ENCODE results near the genes MSN, EDA2R and YIPF6.

DNA sequence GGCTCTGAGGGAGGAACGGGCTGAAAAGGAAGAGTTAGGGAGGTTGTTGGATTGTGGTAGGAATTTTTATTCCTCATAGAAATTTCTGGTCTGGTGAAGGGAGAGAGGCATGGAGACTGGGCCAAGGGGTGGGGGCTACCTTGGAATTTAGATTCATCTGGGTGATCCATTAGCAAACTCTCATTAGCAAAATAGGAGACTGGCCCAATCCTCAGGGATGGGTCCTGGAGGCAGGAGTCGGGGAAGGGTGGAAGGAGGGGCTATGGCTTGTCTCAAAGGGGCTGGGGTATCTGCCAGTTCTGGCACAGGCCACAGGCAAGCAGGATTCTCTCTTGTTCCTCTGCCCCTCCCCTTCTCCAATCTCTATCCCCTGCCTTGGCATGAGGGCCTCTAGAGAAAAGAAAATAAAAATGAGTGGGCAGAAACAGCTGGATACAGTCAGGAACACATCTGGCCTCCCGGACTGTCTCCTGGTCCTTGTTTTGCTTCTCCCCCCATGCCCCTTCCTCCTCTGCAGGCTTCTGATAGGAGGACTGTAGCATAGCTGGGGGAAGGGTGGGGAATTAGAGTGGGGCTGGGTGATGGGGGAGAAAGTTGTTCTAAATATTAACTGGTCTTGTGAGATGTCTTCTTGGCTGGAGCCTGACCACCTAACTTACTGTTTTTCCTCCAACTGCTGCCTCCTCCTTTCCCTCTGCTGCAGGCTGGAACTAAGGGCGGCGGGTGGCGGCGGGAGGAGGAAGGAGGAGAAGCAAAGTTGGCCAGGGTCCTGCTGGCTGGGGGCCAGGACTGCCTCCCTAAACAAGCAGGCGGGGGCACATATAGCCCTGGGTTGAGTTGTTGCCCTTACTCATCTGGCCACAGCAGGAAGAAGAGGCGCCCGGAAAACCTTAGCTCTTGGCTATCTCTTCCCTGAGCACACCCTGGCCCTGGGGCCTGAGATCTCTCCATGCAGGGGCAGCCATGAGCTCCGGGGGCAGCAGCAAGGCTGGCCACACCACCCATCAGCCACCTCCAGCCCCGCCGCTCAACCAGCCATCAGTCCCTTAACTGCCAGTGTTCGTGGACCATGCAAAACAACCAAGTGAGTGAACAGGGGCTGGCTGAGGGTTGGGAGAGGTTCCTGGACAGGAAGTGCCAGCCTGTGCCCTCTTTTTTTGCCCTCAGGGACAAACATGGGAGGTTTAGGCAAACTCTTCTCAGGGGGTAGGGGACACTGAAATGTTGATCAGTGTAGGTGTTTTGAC, 53.4 kb upstream of the LAS1L start:
- PRO-cap, result no peak

DNA sequence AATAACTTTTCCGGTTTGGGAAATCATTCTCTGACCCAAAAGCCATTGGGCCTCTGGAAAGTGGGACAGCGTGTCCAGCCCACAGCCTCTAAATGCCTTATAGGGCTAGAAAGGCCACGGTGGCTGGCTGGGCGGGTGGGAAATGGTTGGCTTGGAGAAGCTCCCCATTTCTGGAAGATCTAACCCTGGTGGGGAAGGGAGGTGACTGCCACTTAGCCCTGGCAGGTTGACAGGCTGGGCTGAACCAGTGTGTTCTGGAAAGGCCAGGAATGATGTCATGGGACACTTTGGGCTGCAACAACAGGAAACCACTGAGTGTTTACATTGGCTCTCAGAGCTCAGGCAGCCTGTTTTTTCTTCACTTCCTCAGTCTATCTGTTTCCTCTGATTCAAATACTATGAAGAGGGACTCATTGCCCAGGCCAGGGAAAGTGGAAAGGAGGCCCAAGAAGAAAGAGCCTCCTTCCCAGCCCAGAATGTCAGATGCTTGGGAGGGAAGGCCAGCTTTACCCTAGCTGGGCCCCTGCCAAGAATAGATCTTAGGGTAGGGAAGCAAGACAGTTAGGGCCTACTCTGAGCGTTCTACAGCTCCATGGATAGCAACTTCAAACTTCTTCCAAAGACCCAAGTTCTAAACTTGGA, 65.9 kb upstream of the MSN start:
- PRO-cap, result bidirectional peak, plus-strand start at position 429 of the sequence, minus-strand start at position 203 of the sequence

- PRO-cap, result no peak
Measured at GRCh38 chrX:65643016-65643959, 24.2 kb upstream of the MSN start.

GRCh38 chrX:65667259-65668188, at the start of gene MSN:
Gene MSN, plus strand, starts transcription at chrX:65667654.
- PRO-cap, result bidirectional peak, plus-strand start at chrX:65667654, minus-strand start at chrX:65667511

GRCh38 chrX:65742249-65742651, 74.8 kb downstream of the MSN start:
- PRO-cap, result no peak

DNA sequence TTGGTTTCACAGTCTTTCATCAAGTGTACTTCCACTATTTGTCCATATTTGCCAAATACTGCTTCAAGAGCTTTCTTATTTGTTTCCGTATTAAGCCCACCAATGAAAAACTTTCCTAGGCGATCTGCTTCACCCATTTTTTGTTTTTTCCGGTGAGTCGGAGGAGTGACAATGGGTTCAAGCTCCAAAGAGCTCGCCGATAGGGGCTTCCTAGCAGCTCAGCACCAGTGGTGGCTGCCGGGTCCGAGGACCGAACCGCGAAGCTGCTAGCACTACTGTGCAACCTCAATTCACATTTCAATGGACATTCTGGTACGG, 82.9 kb downstream of the VSIG4 start:
- PRO-cap, result no peak

GRCh38 chrX:66021215-66021942, 18.5 kb downstream of the VSIG4 start:
- PRO-cap, result no peak

DNA sequence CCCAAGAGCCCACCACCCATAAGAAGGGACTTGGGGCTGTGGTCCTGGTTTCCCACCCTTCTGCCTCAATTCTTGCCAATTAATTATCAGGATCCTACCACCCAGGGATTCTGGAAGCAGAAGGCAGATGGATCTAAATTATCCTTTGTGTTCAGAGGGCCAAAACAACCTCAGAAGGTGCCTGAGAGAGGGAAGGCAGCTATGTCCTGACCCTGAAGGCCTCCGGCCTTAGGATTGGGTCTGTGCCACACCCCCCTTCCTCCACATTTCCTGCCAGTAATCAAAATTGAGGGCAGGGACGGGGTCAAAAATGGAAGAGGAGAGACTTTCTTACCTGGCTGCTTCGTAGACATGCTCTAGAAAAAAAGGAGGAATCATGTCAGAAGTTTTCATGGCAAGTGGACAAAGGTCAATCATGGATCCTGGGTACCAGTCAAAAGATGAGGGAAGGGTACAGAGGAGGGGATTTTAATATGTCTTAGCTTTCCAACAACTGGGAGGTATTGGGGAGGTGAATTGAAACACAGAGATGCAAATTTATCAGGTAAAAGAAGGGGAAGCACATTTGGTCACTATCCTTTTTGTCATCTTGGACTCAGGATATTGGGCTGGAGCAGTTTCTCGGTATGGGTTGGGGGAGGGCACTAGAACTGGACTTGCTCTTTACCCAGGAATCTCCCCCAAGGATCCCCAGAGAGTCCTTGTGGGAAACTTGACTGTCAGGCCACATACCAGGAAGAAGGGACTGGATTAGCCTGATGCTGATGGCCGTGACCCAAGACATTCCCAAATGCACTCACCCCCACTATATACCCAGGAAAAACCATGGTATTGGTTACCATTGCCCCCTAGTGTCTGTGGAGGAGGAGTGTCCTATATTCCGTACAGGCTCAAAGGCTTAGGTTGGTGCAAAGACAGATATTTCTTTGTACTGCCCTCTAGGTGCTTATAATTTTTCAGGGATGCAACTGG, 17.1 kb downstream of the VSIG4 start:
- PRO-cap, result no peak

- PRO-cap, result no peak
Measured at GRCh38 chrX:66258025-66258602, 94.1 kb downstream of the HEPH start.

GRCh38 chrX:66638924-66639558, at the start of gene EDA2R:
Gene EDA2R, minus strand, starts transcription at chrX:66639078.
- PRO-cap, result no peak

DNA sequence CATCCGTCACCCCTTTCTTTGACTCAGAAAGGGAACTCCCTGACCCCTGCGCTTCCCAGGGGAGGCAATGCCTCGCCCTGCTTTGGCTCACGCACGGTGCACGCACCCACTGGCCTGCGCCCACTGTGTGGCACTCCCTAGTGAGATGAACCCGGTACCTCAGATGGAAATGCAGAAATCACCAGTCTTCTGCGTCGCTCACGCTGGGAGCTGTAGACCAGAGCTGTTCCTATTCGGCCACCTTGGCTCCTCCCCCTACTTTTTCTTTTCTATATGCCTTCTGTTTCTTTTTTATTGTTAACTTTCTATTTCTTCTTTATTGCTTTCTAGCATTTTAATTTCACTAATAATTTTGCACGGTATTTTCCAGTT, 291.7 kb upstream of the EDA2R start:
- PRO-cap, result no peak

DNA sequence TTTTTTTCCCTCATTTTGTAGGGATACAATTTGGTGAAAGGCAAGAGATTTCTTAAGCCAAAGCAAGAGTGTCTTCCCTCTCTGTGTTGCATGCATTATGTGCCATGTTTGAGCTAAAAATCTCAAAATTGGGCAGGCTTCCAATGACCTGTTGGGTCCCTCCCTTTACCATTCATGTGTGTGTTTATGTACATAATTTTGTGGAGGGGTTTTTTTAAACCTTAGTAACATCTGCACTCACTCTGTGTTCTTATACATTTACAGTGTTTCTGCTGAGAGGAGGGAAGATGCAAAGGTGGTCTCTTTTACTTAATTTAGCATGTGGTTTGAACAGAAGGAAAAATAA, 5.3 kb downstream of the AR start:
- PRO-cap, result no peak

GRCh38 chrX:68405290-68405915, 27.9 kb downstream of the OPHN1 start:
- PRO-cap, result no peak

DNA sequence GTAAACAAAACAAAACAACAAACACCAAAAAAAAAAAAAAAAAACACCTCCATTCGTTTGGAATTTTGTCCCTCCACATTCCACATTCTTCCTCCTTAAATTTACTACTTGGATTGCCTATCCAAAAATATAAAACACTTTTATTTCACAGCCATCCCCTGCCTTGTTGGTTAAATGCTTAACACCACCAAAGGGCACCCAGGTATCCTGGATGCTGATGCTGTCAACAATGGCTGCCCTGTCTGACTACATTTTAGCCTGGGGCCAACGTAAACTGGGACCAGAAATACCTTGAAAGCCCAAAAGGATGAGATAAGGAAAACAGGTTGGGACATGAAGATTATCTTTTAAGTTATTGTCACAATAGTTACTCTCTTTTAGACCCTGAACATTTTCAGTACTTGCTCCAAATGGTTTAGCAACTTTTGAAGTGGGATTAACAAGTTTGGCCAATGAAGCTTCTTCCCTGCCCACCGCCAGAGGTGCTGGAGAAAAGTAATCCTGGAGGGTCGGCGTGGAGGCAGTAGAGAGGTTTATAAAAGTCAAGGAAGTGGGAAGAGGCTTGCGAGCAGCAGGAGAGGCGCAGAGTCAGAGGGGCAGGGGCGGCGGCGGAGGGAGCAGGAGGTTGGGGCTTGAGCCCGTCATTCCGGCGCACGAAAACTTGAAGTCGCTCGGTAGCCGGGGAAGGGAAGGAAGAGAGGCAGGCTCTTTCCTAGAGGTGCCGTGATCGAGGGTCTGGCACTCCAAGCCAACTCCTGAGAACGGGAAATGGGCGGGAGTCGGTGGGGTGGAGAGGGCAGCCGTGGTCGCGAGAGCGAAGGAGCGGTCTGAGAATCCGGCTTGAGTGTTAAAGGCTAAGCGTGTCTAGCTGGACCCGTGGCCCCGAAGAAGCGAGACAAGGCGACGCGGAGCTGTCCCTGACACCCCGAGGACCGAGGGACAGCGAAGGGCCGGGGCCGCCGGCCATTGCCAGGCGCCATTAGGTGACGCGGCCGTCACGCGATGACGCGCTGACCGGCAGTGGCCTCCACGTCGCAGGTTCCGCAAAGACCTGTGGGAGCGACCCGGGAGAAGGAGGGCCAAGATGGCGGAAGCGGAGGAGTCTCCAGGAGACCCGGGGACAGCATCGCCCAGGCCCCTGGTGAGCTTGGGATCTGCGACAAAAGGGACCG, at the start of gene YIPF6:
TSS of gene YIPF6 (plus strand) at position 1,069 of the 1,172 bp plus-strand sequence.
- PRO-cap, result bidirectional peak, plus-strand start at position 591 of the sequence, minus-strand start at position 584 of the sequence; bidirectional peak, plus-strand start at position 1,072 of the sequence, minus-strand start at position 968 of the sequence

GRCh38 chrX:68504298-68504826, 5.5 kb downstream of the YIPF6 start:
- PRO-cap, result no peak

DNA sequence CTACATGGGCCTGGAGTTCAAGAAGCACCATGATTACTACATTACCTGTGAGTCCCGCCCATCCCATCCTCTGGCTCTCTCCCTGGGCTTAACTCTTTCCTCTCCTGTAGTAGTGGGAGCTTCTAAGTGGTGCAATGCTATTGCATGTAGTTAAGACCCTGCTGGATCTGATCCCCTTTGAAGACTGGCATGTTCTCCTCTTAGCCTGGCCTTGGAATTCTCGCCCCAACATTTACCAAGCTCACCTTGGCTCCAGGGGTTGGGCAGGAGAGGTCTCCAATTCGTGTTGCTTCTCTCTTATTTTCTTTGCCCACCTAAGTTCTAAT, 10.0 kb downstream of the EFNB1 start:
- PRO-cap, result no peak

DNA sequence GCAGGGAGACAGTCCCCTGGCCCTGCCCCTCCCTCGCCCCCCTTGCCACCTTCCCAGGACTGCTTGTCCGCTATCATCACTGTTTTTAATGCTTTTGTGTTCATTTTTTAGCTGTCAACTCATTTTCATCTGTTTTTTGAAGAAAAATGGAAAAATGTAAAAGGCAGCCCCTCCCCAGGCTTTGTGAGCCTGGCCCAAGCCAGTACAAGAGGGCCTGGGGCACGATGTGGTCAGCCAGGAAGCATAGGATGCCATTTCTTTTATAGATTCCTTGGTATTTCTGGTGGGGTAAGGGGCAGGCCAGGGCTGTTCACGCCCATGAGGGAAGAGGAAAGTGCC, 12.1 kb downstream of the EFNB1 start:
- PRO-cap, result no peak

GRCh38 chrX:69130369-69130879, 34.8 kb downstream of the PJA1 start:
- PRO-cap, result no peak

DNA sequence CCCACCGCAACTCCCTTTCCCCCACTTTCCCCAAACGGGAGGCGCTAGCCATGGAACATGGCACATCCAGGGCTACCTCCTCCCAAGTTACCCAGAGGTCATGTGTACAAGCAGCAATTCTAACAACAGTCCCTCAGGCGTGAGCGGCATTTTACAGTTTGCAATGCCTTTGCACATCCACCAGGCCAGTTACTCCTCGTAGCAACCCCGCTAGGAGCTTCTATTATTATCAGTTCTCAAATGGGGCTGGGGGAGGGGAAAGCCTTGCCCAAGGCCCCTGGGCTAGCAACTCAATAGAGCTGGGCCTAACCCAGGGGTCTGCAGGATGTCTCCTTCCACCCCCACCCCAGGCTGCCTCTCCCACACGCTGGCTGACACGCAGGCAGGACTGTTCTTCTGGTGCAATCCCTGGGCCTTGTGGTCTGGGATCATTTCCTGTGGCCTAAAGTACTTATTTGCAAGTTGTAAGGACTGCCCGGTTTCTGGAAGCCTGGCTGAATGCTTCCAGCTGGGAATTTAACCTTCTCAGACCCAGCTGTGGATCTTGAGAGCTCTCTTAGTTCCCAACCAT, 27.8 kb downstream of the PJA1 start:
- PRO-cap, result unidirectional peak, minus-strand start at position 419 of the sequence

DNA sequence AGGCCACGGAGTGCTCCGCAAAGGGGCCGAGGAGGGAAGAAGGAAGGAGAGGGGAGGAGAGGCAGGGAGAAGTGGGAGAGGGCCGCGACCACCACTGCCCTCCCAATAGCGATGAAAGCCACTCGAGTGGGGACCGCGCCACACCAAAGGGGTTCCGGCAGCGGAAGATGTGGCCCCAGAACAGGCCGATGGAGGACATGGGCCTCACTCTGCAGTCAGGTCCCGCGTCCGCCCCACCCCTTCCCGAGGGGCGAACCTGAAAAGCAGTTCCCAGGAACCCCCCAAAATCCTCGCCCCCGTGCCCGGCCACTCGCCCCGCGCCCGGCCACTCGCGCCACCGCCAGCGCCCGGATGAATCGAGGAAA, 283 bp downstream of the PJA1 start:
- PRO-cap, result no peak

All from gallbladder (tissue), 1 donor.